Ascending aorta (tissue), 1 donor: ENCODE measurements around a stretch of chr1.

- PRO-cap, result no peak
These were observed 2.1 kb downstream of the ALDH4A1 start for GRCh38 chr1:18900098-18900753.

- PRO-cap, result no peak
These were observed 4.0 kb upstream of the ALDH4A1 start for GRCh38 chr1:18906425-18906738.

DNA sequence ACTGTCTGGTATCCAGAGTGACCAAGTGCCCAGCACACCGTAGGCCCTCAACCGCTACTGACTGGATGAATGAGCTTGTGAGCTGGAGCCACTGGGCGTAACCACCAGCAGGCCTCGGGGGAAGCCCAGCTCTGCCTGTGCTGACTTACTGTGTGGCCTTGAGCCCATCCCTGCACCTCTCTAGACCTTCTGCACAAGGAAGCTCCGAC, 18.1 kb downstream of the IFFO2 start:
- PRO-cap, result no peak

DNA sequence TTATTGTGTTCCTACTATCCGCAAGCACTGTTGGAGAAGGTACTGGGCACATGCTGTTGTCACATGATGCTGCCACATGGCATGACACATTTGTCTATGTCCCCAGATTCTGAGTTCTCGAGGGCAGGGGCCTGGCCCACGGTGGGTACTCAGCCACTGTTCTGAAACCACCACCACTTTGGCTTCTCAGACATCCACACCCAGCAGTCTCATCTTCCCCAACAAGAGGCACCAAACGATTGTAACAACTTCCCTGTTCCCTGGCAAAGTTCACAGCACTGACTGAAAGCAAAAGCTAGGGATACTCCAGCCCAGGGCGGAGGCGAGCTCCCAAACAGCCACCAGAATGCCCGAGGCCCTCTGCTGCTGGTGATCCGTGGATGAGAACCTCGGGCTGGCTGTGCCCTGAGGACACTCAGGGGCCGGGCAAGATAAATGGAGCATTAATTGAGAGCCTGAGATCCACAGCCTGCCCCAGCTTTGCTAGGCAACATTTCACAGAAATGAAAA, 9.5 kb downstream of the IFFO2 start:
- PRO-cap, result no peak

- PRO-cap, result no peak
These were observed 77.6 kb upstream of the IFFO2 start for GRCh38 chr1:19033798-19034749.

- PRO-cap, result no peak
These were observed 98.6 kb upstream of the IFFO2 start for GRCh38 chr1:19055054-19055466.

DNA sequence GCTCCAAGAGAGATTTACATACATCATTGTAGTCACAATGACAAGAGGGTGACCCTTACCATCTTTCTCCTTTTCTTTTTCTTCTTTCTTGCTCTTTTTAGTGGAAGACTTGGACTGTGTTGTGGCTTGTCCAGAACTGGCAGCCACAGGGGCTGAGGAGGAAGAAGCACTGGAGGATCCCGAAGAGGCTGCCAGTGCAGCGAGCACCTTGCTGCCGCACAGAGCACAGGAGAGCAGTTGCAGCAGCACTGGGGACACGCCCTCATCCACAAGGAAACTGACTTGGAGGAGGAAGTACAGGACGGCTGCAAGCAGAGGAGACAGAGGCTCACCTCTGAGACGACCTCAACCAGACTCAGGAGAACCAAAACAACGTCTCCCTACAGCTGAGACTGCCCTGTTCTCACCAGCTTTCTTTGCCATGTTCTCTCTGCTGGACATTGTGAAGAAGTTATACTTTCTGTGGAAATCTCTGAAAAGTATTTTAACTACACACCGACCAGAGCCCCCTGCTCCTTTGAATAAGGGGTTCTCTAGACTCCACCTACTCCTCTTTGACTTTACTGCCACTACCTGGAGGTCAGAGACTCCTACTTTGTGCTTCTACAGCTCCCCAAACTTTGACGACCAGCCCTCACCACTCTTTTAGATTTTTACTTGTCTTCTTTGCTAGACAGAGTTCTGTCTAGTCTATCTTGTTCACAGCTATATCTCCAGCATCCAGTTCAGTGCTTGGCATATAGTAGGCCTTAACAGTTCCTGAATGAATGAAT, 88.8 kb downstream of the UBR4 start:
- PRO-cap, result no peak

GRCh38 chr1:19180689-19181123, 29.4 kb downstream of the UBR4 start:
- PRO-cap, result no peak

- PRO-cap, result unidirectional peak, minus-strand start at chr1:19363058
These were observed 50.8 kb downstream of the SLC66A1 start for GRCh38 chr1:19362961-19363336.

DNA sequence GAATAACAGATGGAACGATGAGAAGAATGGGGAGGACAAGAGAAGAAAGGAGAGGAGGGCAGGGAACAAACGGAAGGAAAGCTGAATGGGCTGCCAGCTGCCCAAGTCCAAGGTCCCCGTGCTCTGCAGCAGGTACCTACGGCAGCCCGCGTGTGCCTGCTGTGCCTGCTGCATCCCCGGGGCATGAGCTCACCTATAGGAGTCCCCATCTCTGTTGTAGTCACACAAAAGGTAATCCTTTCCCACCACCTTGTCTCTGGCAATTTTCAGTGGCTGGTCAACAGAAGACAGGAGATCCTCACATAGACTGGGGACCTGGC, 73.1 kb downstream of the SLC66A1 start:
- PRO-cap, result no peak

- PRO-cap, result no peak
These were observed 34.7 kb downstream of the CAPZB start for GRCh38 chr1:19450440-19451281.

DNA sequence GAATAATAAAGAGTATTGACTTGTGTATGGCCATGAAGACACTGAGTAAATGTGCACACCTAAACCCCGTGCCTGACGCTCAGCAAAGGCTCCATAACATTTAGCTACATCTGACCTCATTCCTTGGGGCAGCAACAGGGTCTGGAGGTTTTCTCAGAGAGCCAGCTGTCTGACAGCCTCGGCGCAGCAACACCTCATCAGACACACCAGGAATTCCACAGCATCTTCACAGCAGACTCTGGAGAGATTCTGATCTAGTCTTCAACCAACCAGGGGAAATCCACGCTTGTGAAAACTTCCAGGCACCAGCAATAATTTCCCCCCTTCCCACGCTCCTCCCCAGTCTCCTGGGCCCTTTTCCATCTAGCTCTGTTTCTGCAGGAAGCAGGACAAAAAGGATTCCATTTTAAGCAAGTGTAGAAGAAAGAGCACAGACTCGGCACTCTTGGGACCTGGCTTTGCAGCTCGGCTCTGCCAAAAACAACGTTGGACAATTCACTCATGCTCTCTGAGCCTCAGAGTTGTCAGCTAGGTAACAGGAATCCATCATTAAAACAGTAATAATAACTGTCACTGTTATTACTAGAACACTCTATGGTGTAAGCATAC, 44.3 kb upstream of the CAPZB start:
- PRO-cap, result no peak

GRCh38 chr1:19644591-19645523, 746 bp downstream of the NBL1 start:
- PRO-cap, result no peak

GRCh38 chr1:19645524-19646407, 1.7 kb downstream of the NBL1 start:
- PRO-cap, result no peak

DNA sequence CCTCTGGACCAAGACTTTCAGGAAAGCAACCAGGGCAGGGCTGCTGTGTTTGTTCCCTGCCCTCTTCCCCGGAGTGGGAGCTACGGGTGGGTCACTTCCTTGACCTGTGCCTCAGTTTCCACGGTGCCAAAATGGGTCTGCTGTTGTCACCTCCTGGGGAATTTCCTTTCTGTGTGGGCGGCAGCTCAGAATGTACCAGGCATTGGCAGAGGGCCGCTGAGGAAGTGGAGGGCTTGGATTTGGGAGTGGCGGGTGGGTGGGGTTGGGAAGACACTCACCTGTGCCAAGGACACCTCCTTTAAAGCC, 4.4 kb downstream of the NBL1 start:
- PRO-cap, result no peak

- PRO-cap, result no peak
These were observed 6.3 kb downstream of the NBL1 start for GRCh38 chr1:19650335-19650804.

DNA sequence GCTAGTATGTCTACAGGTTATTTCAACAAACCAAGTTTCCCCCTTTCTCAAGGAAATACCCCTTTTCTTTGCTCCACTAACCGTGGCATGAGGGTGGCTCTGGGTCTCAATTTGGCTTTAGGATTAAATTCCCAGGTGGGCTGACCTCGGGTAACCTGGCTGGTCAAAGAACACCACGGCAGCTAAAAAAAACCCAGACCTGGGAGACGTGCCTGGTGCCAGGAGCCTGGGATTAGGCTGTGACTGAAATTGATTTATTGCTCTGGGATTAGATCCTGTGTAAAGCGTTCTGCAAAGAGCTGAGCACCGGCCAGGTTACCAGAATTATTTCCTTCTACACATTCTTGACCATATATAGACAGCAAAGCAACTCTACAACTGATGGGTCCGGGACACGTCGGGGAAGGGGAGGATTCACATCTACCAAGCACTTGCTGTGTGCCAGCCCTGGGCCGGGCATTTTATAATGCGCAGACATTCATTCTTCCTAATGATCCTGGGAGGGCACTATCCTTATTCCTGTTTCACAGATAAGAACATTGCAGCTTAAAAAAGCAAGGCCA, 45.2 kb downstream of the TMCO4 start:
- PRO-cap, result no peak

GRCh38 chr1:19850138-19850651, 32.0 kb upstream of the OTUD3 start:
- PRO-cap, result no peak

- PRO-cap, result no peak
These were observed 3.5 kb upstream of the OTUD3 start for GRCh38 chr1:19878648-19879173.

DNA sequence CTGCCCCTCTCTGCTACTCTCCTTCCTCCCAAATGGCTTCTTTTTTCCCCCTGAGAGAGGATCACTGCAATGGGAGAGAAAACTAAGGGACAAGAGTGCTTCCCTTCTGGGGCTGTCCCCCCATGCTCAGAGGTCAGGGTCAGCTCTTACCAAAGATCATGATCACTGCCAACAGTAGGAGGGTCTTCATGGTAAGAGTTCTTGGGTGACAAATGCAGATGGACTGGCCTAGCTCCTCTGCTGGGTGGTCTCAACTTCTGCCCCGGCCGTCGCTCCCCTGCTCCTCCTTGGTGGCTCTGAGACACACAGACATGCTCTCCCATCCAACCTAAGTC, 867 bp downstream of the PLA2G2A start:
- PRO-cap, result no peak